Hematopoietic multipotent progenitor cell (in vitro differentiated cells): ENCODE results near the genes SEC62, PRKCI and CLDN11.

- CAGE, long polyA plus RNA: no peak
Observed at GRCh38 chr3:168517384-168518134, 421.8 kb upstream of the GOLIM4 start.

DNA sequence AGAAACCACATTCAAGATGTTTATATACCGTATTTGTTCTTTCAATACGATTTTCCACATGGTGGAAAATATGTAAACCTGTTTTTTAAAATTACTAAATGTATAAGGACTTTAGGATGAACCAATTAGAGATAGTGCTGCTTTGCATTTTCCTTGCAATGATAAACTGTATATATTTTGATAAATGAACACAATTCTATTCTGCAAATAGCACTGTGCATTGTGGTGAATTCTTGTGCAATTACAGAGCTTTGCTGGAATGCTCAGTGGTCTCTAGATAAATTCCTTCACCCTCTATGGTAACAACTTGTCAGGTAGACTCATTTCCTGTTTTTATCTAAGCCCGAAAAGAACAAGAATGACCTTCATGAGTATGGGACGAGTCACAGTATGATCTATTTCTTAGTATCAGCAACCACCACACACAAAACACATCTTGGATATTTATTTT lies 551.4 kb downstream of the MECOM start:
- CAGE, long polyA plus RNA: no peak

DNA sequence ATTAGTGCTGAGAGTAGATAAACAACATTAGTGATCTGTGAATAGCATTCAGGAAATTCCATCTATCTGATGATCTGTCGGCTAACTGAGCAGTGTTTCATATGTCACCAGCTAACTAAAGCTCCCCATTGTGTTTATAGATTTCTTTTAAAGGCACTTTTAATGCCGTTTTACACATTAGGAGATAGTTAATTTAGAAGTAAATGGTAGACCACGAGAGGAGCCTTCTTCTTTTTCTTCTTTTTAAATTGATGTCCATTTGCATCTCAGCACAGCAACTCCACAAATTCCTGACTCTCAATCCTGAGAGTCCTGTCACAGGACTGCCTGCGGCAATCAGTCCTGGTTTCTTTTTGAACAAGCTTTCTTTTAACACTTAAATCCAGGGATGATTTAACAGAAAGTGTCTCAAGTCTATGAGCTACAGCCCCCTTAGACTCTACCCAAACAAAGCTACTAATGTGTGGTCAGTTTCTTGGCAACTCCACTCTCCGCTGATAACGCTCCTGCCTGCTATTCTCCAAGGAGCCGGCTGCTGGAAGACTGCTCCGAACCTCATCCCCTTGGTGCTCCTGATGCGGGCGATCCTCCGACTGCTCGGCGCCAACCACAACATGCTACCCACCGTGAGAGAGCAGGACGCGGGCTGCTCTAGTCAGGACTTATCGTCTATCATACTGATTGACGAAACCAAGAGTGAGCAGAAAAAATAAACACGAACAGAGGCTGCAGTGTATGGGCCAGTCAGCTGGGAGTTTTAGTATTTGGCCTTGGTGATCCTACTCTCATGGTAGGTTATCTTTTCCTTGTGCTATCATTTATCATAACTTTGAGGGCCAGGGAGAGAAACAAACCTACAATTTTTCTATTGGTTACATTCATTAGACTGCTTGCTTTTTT lies 421.3 kb downstream of the MECOM start:
- CAGE, long polyA plus RNA: no peak

DNA sequence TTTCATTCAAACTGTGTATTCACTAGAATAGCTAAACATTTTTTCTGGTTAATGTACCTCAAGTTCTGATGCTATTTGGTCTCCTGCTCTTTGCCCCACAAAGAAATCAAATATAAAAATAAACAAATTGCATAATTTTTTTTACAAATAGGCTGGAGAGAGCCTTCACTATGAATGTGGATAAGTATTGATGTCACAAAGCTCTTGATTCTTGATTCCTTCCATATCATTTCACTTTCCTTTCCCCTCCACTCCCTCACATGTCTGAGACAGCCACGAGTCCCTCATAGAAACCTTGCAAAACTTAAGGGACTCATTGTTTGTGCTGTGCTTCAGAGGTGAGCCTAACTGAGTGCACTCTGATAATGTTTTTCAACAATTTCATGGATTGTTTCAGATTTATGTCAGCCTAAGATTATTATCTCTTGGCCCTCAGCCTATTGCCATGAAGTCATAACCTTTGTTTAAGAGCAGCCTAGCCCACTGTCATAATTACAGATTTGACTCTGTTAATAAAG lies 363.7 kb downstream of the MECOM start:
- CAGE, long polyA plus RNA: no peak

GRCh38 chr3:169383523-169384181 lies 279.9 kb downstream of the MECOM start:
- CAGE, long polyA plus RNA: no peak

GRCh38 chr3:169954912-169955403 lies 11.6 kb upstream of the SEC62 start:
- CAGE, long polyA plus RNA: no peak

DNA sequence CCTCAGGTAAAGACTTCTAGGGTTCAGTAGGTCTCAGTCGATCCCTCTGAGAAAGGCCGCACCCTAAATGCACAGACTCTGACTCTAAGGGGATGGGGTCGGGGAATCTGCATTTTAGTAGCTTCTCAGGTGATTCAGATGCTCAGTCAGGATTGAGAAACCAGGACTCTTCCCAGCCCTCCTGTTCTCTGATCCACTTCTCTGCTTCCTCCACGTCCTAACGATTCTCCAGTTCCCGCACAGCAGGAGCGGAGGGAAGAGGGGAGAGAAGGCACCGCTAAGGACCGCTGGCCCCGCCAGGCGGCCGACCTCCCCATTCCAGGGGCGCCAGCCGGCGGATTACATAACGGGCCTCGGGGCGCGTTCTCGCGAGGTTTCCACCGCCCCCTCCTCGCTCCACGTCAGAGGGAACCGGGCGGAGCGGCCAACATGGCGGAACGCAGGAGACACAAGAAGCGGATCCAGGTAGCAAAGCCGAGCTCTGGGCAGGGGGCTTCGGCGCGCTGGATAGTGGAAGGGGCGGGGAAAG lies at the start of gene SEC62:
TSS of gene SEC62 (plus strand) at position 414 of the 529 bp plus-strand sequence.
- CAGE, long polyA plus RNA: start-site peak on the plus strand centred at position 421 of the sequence, 5 bp wide, 62 reads

DNA sequence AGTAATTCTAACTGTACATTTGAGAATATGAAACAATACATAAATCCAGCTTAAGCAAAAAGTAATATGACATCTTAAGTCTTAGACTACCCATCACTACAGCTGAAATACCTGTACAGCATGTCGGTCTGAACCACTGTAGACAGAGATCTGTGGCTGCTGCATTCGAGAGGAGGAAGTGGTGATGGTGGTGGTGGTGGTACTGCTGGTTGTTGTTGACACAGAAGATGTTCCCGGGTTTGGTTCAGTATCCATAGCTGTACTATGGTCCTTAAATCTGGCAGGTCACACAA lies 2.9 kb downstream of the PHC3 start:
- CAGE, long polyA plus RNA: no peak

DNA sequence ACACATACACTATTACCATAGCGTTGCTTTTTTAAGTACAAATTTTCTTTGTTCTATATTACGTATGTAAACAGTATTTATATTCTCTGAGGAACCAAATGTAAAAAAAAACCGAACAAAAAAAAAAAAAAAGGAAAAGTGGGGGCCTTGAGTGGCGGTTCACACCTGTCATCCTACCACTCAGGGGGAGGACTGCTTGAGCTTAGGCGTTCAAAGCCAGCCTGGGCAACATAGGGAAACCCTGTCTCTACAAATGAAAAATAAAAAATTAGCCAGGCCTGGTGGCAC lies 1.6 kb downstream of the PHC3 start:
- CAGE, long polyA plus RNA: no peak

DNA sequence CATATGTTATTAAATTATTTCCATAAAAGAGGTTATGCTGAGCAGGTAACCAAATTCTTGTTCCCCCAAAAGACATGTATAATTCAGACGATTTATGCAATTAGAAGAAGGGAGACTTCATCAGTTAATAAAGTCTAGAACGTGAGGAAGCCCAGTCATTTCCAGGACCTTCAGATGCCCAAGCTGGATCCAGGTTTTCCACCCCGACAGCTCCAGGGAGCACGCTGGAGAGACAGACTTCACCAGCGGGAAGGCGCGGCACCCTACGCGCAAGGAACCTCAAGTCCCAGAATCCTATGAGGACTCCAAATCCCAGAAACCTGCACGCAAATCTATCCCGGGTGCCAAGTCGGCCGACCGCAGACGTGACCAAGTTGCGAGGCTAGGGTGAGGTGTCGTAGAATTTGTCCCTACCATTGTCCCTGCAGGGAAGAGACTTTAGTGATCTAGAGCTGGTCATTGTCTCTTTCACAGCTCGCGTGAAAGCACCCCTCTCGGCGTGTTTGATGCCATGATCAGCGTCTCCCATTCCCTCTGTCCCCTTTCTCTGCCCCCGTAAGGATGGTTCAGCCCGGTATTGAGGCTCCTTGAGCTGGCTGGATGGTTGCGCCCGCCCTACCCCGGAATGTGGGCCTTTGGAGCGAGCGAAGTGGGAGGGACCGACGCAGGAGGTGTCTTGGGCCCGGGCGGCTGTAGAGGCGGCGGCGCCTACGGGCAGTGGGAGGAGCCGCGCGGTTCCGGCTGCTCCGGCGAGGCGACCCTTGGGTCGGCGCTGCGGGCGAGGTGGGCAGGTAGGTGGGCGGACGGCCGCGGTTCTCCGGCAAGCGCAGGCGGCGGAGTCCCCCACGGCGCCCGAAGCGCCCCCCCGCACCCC lies at the start of gene PRKCI:
TSS of gene PRKCI (plus strand) at position 662 of the 874 bp plus-strand sequence.
- CAGE, long polyA plus RNA: no peak

DNA sequence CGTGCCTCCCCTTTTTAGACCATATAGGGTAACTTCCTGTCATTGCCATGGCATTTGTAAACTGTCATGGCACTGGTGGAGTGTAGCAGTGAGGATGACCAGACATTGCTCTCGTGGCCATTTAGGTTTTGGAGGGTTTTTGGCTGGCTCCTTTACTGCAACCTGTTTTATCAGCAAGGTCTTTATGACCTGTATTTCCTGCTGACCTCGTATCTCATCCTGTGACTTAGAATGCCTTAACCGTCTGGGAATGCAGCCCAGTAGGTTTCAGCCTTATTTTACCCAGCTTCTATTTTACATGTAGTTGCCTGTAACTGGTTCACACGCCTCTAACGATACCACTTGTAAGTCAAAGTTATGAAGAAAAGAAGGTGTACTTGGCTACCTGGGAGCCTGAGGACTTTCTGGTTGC lies 13.6 kb upstream of the SKIL start:
- CAGE, long polyA plus RNA: no peak

GRCh38 chr3:170418356-170419412 lies at the start of gene CLDN11:
CLDN11 (plus strand) TSS chr3:170418868.
- CAGE, long polyA plus RNA: no peak

GRCh38 chr3:170625970-170626357 lies 40.1 kb upstream of the SLC7A14 start:
- CAGE, long polyA plus RNA: no peak

DNA sequence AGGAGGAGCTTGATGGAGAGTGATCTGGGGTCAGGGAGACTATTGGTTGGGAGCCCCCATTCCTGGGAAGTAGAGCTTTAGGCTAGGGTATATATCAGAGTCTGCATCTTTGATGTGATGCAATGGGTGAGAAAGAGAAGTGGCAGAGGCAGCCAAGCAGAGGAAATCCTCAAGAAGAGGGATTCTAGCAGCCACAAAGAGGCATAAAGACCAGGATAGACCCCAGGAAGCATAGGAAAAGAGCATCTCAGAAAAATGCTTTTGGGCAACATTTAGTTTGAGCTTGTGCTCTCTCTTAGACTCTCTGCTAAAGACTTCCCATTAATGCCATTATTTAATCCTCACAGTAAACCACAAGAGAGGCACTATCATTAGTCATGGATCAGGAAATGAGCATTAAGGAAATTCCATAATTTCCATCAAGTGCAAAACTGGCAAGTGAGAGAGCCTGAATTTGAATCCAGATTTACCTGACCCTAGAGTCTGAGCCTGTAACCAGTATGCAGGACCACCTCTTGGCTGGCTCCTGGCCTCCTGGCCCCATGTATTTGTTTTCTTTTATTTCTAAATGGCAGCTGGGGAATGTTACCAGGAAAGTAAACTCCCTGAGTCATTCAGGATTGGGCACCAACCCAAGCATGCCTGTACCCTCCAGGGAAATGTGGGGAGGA lies 118.7 kb downstream of the RPL22L1 start:
- CAGE, long polyA plus RNA: no peak

DNA sequence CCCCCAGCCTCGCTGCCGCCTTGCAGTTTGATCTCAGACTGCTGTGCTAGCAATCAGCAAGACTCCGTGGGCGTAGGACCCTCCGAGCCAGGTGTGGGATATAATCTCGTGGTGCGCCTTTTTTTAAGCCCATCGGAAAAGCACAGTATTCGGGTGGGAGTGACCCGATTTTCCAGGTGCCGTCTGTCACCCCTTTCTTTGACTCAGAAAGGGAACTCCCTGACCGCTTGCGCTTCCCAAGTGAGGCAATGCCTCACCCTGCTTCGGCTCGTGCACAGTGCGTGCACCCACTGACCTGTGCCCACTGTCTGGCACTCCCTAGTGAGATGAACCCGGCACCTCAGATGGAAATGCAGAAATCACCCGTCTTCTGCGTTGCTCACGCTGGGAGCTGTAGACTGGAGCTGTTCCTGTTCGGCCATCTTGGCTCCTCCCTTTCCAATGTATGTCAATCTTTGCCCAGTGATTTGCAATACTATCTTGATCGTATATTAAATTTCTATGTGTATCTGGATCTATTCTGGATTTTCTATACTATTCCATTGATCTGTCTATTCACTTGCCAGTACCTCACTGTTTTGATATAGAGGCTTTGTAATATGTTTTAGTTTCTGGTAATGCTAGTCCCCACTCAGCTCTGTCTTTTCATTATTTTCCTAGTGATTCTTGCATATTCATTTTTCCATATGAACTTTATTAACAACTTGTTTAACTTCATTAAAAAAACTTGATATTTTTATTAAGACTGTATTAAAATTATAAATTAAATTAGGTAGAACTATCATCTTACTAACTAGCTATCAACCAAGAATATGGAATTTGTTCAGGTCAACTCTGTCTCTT lies 14.4 kb upstream of the RPL22L1 start:
- CAGE, long polyA plus RNA: no peak

DNA sequence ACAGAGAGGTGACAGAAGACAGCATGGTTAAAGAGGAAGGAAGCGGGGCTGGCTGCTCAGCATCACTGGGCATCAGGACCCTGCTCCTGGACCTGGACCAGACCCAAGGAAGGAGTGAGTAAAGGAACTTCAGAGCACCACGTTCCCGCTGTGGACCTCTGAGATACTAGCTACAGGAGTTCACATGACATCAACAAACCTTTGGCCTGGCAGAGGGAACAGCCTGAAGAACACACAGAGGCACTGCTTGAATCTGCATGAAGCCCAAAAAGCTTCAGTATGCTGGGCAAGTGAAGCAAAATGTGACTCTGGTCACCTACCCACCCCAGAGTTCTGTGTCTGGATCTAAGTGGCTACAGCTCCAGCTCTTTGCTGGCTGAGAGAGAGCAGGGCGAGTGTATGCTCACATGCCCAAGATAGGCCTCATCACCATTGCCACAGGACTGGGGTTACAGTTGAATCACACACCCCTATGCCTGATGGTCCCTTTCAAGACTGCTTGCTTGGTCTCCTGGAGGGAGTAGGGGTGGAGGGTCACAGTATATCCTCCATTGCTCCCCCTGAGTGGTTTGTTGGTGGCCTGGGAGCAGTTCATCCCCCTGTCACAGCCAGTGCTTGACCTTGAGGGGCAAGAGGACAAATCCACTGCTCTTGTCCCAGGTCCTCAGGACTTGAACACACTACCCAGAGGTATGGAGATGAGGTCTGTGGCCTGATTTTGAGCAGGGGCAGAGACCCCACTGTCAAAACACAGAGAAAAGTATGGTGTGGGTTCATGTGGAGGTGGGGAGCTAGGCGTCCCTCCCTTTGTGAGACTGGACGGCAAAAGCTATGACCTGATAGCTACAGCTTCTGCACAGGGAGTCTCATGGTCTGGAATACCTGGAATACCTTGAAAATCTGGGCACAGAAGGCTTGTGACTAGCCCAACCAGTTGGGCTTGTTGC lies 37.9 kb downstream of the SLC2A2 start:
- CAGE, long polyA plus RNA: no peak

DNA sequence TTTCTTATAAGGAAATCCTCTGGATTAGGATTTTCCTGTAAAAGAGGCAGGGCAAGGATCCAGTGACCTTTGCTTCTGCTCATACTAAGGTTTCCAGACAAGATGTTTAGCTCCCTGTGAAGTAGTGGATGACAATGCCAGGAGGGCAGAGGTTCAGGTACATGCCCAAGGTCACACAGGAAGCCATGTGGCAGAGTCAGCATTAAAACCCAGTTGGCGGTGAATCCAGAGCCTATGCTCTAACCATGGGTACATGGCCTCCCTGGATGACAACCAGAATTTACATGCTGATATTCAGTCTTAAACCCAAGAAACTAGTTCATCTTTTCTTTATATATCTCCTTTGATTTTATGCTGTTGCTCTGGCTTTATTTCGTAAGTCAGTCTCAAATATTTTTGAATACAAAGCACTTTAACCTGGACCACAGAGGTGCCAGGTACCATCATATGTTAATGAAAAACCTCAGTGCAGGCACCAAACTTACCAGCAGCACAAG lies 27.9 kb downstream of the SLC2A2 start:
- CAGE, long polyA plus RNA: no peak

- CAGE, long polyA plus RNA: no peak
Observed at GRCh38 chr3:171045533-171045738, 18.9 kb upstream of the SLC2A2 start.

- CAGE, long polyA plus RNA: no peak
Observed at GRCh38 chr3:171257323-171257969, 202.8 kb downstream of the TNIK start.

GRCh38 chr3:171339490-171340107 lies 120.6 kb downstream of the TNIK start:
- CAGE, long polyA plus RNA: no peak